Thyroid gland (tissue), 7 donors: ENCODE data around the genes CKLF, CES2 and E2F4.

- PRO-cap, 2 experiments, result peak in 2 of 2 experiments; most common plus-strand start chr16:66552587 (in 1); most common minus-strand start chr16:66552482 (in 2)
- RAMPAGE, long total RNA, 5 experiments, result start-site peak on the plus strand in 5 of 5 experiments, at chr16:66552567-66552661 at its widest, 38 to 959 reads per replicate; start-site peak on the minus strand in 1 of 5 experiments, at chr16:66552127-66552504 at its widest, 9 reads per replicate
Measured at GRCh38 chr16:66552226-66553169, at the start of gene CKLF. Gene CKLF, plus strand, starts transcription at chr16:66552576.

DNA sequence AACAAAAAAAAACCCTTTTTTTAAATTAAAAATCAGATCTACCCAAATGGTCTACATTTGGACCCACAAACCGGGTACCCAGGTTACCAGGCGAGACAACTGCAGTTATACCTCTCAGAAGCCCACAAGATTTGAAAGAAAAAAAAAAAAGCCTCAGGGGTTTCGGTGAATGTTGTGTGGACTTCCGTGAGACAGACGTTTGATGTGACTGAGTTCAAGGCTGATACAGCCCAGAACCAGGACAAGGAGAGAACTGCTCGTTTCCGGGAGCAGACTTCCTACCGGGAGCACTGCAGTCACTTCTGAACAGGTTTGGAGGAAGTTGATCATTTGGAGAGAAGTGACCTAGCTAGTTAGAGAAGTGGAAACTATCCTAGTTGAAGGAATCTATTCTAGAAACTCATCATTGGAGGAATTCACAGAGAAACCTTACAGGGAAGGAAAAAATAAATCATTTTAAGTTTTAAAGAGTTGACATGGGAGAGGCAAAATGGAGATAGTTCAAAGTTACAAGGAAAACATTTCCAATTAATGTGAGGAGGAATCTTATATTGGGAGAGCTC lies 875 bp downstream of the CKLF start:
- PRO-cap, 2 experiments, result peak in 2 of 2 experiments; most common plus-strand start position 233 of the sequence (in 1); most common minus-strand start position 197 of the sequence (in 1)
- RAMPAGE, long total RNA, 5 experiments, result no peak in any of the 5 experiments

- PRO-cap, 2 experiments, result peak in 2 of 2 experiments; most common plus-strand start chr16:66697363 (in 2); most common minus-strand start chr16:66697222 (in 2)
- RAMPAGE, long total RNA, 5 experiments, result no peak in any of the 5 experiments
Measured at GRCh38 chr16:66697130-66697484, 564 bp upstream of the CMTM4 start.

GRCh38 chr16:66926112-66926804 lies 923 bp upstream of the RRAD start:
- PRO-cap, 2 experiments, result no peak in any of the 2 experiments
- RAMPAGE, long total RNA, 5 experiments, result no peak in any of the 5 experiments

DNA sequence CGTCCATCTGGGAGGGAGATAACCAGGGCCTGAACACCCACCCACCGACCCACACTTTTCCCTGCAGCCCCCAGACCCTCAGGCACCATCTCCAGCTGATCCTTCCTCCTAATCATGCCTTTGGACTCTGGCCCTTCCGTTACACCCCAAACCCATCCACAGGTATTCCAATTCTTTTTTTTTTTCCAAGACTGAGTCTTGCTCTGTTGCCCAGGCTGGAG lies 1.5 kb downstream of the CIAO2B start:
- PRO-cap, 2 experiments, result no peak in any of the 2 experiments
- RAMPAGE, long total RNA, 5 experiments, result no peak in any of the 5 experiments

DNA sequence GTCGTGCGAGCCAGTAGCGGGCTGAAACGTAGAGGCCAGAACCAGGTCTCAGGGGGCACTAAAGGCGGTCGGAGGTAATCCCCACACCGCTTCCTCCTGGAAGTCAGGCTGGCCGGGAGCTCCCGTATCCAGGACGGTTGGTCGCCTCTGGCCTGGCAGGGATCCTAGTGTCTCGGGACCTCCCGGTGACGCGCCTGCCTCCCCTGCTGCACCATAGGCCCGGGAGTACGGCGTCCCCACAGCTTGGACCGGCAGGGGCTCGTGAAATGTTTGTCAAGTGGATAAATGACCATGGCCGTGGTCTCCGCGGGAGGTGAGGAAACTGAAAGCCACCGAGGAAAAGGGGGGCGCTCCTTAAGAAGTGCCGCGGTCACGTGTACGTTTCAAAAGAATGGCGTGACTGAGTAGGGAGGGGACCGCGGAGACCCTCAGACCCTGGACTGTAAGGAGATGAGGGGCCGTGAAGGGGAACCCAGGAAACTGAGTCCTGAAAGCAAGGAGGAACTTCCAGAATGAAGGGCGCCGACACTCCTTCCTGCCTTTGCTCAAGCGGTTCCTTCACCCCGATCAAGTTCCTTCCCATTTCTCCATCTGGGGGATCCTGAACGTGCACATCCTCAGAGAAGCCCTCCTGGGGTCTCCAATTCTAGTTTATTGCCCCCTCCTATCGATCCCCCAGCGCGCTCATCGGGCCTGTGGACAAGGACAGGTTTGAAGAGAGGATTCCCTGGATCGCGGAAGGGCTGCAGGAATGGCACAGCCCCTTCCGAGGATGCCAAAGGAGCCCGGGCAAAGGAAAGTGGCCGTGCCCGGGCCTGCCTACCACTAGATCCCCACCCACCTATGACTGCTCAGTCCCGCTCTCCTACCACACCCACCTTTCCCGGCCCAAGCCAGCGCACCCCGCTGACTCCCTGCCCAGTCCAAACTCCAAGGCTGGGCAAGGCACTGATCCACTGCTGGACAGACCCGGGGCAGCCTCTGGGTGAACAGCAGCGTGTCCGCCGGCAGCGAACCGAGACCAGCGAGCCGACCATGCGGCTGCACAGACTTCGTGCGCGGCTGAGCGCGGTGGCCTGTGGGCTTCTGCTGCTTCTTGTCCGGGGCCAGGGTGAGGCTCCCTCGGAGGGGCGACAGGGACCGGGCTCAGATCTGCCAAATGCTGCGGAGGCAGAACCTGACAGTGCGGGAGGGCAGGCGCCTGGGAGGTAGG lies at the start of gene CES2:
Gene CES2 (plus strand): TSS at position 916 of the 1,213 bp plus-strand sequence.
- PRO-cap, 2 experiments, result peak in 2 of 2 experiments; most common plus-strand start position 921 of the sequence (in 2); most common minus-strand start position 753 of the sequence (in 1)
- RAMPAGE, long total RNA, 5 experiments, result start-site peak on the plus strand in 3 of 5 experiments, centred at positions 918 to 944 of the sequence, 9 to 355 reads per replicate

GRCh38 chr16:67053893-67054592 lies 25.1 kb downstream of the CBFB start:
- PRO-cap, 2 experiments, result no peak in any of the 2 experiments
- RAMPAGE, long total RNA, 5 experiments, result no peak in any of the 5 experiments

- PRO-cap, 2 experiments, result no peak in any of the 2 experiments
- RAMPAGE, long total RNA, 5 experiments, result no peak in any of the 5 experiments
Measured at GRCh38 chr16:67115496-67116290, 6.0 kb downstream of the PHAF1 start.

GRCh38 chr16:67161588-67162213 lies 1.9 kb downstream of the FBXL8 start:
- PRO-cap, 2 experiments, result no peak in any of the 2 experiments
- RAMPAGE, long total RNA, 5 experiments, result no peak in any of the 5 experiments

DNA sequence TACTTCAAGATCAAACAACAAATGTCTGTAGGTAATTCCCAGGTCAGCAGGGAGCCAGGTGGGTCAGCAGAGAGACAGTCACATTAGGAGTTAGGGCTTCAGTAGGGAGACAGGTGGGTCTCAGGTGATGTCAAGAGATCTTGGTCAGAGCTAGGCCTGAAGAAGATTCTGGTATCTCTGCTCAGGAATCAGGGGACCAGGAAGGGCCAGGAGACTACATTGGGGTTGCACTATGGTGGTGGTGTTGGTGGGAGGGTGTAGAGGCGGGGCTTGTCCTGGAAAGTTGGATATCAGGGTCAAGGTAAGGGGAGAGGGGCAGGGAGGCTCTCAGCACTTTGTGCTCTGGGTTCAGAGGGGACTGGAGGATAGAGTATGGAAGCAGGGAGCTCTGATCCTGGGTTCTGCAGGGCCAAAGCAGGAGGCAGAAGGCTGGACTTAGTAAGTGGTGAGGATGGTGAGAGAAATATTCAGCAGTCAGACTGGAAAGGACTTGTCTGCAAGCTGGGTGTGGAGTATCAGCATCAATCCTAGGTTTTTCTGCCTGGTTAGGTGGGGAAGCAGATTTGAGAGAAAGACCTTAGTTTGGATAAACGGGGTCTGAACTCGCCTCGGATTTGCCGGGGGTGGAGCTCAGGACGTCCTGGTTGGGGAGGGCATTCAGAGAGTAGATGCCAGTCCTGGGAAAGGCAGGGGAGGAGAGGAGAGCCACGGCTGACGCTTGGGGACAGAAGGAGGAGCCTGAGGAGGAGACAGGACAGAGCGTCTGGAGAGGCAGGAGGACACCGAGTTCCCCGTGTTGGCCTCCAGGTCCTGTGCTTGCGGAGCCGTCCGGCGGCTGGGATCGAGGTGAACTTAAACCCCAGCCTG lies 8.9 kb downstream of the HSF4 start:
- PRO-cap, 2 experiments, result peak in 2 of 2 experiments; most common plus-strand start position 757 of the sequence (in 2); most common minus-strand start position 670 of the sequence (in 1)
- RAMPAGE, long total RNA, 5 experiments, result start-site peak on the plus strand in 3 of 5 experiments, centred at positions 739 to 759 of the sequence, 30 to 235 reads per replicate

DNA sequence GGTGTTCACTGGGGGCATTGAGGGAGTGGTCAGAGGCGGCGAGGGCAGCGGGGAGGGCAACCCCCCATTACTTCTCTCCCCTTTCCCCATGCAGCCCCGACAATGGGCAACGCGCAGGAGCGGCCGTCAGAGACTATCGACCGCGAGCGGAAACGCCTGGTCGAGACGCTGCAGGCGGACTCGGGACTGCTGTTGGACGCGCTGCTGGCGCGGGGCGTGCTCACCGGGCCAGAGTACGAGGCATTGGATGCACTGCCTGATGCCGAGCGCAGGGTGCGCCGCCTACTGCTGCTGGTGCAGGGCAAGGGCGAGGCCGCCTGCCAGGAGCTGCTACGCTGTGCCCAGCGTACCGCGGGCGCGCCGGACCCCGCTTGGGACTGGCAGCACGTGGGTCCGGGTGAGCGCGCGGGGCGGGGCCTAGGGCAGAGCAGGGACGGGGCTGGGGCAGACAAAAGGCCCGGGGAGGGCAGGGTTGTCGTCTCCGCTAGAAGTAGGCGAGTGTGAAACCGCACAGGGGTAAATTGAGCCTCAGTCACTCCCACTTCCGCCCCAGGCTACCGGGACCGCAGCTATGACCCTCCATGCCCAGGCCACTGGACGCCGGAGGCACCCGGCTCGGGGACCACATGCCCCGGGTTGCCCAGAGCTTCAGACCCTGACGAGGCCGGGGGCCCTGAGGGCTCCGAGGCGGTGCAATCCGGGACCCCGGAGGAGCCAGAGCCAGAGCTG lies 9.5 kb downstream of the MATCAP1 start:
- PRO-cap, 2 experiments, result peak in 2 of 2 experiments; most common plus-strand start position 310 of the sequence (in 1); most common minus-strand start position 135 of the sequence (in 1)
- RAMPAGE, long total RNA, 5 experiments, result start-site peak on the plus strand in 1 of 5 experiments, centred at position 431 of the sequence, 28 reads per replicate

- PRO-cap, 2 experiments, result peak in 2 of 2 experiments; most common minus-strand start chr16:67183561 (in 2)
- RAMPAGE, long total RNA, 5 experiments, result start-site peak on the minus strand in 1 of 5 experiments, at chr16:67183296-67183637 at its widest, 28 reads per replicate
Measured at GRCh38 chr16:67182880-67183633, 706 bp downstream of the MATCAP1 start.

DNA sequence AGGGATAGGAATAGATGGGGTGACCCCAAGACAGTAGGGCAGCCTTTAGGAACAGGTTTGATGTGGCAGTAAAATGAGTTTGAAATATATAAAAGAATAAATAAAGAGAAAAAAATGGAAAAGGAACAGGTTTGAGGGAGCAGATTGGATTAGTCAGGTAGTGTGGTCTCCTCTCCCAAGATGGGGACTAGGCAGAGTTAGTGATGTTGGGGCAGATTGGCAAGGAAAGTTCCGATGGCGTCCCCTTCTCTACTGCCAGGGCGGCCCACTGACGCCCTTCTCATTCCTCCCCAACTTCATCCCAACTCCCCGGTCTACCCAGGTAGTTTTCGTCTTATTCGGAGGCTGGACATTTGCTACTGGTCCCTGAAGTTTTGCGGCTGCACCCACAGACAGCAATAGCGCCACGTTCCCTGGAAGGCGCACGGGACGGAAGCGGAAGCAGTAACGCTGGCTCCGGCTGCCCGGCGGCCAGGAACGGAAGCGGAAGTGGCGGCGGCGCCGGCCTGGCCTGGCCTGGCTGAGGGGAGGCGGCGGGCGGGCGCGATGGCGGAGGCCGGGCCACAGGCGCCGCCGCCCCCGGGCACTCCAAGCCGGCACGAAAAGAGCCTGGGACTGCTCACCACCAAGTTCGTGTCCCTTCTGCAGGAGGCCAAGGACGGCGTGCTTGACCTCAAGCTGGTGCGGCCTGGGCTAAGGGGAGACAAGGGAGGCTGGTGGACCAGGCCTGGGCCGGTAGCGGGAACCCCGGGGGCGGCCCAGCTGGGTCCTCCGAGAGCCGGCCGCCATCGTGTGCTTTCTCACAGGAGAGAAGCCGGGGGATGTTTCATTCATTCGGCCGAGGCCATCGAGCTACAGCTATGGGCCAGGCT lies at the start of gene E2F4:
Gene E2F4 (plus strand): TSS at position 474 of the 872 bp plus-strand sequence.
- PRO-cap, 2 experiments, result peak in 2 of 2 experiments; most common plus-strand start position 523 of the sequence (in 2)
- RAMPAGE, long total RNA, 5 experiments, result start-site peak on the plus strand in 2 of 5 experiments, centred at positions 519 to 525 of the sequence, 19 to 223 reads per replicate

DNA sequence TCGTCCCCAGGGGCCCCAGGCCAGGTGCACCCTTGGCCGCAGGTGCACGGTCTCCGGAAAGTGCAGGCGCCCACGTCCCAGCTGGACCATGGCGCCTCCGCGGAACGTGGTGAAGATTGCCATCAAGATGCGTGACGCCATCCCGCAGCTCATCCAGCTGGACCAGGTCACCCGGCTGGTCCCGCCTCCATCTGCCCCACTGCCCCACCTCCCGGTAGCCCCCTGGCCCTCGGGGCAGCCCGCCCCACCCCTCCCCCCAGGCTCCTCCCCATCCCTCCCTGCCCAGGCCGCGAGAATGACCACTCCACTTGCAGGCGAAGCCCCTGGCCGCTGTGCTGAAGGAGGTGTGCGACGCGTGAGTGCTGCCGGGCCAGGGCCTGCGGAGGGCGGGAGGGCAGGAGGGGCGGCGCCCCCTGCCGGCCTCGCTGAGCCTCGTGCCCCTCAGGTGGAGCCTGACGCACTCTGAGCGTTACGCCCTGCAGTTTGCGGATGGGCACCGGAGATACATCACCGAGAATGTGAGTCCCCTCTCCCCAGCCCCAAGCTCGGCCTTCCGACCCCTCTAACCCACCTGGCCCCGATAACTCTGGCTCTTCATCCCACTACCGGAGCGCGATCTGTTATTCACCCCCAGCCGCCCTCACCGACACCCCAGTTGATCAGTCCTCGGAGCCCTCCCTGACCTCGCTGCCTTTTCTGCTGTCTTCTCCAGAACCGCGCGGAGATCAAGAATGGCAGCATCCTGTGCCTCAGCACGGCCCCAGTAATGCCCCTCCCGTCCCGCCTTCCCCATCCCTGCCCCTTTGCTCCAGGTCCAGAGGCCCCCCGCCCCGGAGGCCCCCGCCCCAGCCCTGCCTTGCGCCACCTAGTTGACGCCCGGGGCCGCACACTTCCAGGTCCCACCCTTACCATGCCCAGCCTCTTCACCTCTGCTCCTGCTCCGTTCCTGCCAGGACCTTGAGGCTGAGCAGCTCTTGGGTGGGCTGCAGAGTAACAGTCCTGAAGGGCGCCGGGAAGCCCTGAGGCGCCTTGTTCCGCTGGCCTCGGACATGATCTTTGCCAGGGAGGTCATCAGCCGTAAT lies 649 bp downstream of the ELMO3 start:
- PRO-cap, 2 experiments, result peak in 1 of 2 experiments; most common plus-strand start position 848 of the sequence (in 1)
- RAMPAGE, long total RNA, 5 experiments, result no peak in any of the 5 experiments

DNA sequence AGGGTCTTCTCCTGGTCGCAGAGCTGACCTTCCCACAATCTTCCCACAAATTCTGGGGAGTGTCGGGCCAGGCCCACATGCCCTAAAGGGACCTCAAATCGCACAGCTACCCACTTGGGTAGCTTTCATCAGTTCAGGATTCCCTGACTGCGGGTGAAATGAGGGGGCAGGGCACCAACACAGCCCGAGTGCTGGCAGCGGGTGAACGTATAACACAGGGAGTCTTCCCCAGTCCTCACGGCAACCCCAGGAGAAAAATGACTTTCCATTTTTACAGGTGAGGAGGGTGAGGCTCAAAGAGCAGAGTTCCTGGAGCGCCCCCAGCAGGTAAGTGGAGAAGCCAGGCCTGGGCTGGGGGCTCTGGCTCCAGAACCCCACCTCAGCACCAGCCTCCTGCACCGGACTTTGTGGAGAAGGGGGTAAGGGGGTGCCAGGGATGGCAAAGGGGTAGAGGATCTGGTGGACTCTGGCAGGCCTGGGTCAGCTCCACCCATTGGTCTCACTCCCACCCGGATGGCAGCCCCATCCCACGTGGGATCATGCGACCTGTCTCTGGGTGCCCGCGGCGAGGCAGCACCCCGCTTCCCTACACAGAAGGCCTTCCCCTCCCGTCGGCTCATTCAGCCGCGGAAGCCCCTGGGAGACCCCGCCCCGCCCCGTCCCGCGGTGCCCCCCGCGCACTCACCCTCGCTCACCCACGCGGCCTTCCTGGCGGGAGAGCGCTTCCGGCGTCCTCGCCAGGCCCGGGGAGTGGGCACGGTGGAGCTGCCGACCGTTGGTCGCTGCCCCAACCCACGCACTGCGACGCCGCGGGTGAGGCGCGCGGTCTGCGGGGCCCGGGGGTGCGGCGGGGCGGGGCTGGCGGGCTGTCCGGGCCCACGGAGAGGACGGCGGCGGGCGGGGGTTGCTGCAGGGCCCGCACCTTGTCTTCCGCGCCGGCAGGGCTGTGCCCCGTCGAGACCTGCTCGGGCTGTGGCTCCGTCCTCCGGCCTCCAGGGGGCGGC lies 566 bp upstream of the PLEKHG4 start:
- PRO-cap, 2 experiments, result peak in 2 of 2 experiments; most common plus-strand start position 799 of the sequence (in 1); most common minus-strand start position 801 of the sequence (in 1)
- RAMPAGE, long total RNA, 5 experiments, result no peak in any of the 5 experiments

- PRO-cap, 2 experiments, result no peak in any of the 2 experiments
- RAMPAGE, long total RNA, 5 experiments, result no peak in any of the 5 experiments
Measured at GRCh38 chr16:67437512-67438079, 6.7 kb downstream of the HSD11B2 start.

DNA sequence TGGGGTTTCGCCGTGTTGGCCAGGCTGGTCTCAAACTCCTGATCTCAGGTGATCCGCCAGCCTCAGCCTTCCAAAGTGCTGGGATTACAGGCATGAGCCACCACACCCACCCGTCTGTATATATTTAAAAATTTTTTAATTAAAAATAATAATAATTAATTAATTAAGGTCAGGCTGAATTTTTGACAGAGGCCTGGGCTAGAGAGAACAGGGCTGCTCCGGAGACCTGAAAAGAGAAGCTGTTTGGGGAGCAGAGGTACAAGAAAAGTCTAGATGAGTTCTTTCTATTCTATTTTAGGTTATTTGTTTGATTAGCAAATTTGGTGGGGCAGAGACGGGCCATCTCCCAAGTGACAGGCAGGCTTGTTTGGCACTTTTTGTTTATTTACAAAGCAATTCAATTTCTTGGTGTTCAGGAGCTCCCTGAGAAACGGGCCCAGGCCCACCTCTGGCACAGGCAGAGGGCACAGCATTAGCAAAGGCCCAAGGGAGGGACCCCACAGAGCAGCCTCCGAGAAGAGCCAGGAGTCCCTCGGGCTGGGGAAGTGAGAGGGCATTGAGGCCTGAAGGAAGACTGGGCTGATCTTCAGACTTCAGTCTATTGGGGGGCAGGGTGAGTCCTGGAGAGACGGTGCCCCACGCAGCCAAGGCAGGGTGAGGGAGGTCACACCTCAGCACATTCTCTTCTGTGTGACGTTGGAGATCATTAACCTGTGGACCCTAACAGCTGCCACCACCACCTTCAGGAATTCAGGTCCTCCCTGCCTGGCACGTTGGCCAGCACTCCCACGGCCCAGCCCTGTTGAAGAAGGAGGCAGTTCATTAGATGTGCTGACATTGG lies 10.8 kb upstream of the RIPOR1 start:
- PRO-cap, 2 experiments, result no peak in any of the 2 experiments
- RAMPAGE, long total RNA, 5 experiments, result no peak in any of the 5 experiments

DNA sequence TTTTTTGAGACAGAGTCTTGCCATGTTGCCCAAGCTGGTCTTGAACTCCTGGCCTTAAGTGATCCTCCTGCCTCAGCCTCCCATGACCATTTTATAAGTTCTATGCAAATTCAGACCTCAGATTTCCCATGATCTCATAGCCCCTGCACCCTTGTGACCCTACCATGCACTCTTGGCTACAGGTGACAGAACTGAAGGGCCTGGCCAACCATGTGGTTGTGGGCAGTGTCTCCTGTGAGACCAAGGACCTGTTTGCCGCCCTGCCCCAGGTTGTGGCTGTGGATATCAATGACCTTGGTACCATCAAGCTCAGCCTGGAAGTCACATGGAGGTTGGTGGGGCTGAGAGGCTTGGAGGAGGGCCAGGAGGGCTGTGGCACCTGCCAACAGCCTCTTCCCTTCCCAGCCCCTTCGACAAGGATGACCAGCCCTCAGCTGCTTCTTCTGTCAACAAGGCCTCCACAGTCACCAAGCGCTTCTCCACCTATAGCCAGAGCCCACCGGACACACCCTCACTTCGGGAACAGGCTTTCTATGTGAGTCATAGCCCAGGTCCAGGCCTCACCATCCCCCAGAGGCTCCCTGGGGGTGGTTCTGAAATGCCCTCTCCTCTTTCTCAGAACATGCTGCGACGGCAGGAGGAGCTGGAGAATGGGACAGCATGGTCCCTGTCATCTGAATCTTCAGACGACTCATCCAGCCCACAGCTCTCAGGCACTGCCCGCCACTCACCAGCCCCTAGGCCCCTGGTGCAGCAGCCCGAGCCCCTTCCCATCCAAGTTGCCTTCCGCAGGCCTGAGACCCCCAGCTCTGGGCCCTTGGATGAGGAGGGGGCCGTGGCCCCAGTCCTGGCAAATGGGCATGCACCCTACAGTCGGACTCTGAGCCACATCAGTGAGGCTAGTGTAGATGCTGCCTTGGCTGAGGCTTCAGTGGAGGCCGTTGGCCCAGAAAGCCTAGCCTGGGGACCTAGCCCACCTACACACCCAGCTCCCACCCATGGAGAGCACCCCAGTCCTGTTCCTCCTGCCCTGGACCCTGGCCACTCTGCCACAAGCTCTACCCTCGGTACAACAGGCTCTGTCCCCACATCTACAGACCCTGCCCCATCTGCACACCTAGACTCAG lies 13.0 kb downstream of the RIPOR1 start:
- PRO-cap, 2 experiments, result no peak in any of the 2 experiments
- RAMPAGE, long total RNA, 5 experiments, result no peak in any of the 5 experiments

GRCh38 chr16:67548565-67549142 lies 13.7 kb upstream of the CTCF start:
- PRO-cap, 2 experiments, result no peak in any of the 2 experiments
- RAMPAGE, long total RNA, 5 experiments, result no peak in any of the 5 experiments

DNA sequence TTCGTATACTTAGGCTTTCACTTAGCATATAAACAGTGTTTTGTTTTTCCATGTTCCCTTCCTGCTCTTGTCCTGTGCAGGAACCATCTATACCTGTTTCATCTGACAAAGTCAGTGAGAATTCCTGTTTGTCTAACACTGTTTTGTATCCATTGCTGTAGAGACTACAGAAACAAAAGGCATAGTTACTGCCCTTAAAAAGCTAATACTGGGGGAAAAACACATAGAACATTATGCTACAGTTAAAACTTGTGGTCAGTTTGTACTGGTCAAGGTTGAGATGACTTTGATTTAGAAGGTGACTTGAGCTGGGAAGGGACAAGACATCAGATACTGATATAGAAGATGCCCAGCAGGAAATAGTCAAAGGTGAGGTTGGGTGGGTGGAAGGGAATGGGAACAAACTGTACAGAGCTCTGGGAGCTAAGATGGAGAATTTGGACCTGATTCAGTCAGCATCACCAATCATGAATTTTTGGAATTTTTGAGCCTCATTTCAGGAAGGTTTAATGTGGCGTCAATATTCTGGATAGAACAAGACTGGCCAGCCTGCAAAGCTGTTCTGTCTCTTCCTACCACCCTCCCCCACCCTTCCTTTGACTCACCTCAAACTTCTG lies 32.4 kb downstream of the CTCF start:
- PRO-cap, 2 experiments, result no peak in any of the 2 experiments
- RAMPAGE, long total RNA, 5 experiments, result no peak in any of the 5 experiments